Measurements from ENCODE around the genes CLSPN and MRPS15.

- PRO-cap, 2 experiments, result no peak in any of the 2 experiments
Measured at GRCh38 chr1:34844148-34844844, 15.3 kb downstream of the SMIM12 start.

DNA sequence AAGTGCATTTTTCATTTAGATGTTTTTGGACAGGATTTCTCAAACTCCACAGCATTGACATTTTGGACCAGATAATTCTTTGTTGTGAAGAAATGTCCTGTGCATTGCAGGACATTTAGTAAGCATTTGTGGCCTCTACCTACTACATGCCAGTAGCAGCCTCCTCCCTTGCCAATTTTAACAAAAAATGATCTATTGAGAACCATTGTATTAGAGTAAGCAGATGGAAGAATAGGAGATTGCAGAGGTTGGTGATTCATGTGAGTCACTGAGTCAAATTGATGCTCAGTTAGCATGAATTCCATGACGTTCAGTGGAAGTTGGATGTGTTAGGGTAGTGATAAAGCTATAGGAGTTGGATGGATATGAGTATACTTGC lies 94.8 kb downstream of the ZMYM4 start:
- PRO-cap, 2 experiments, result no peak in any of the 2 experiments

- PRO-cap, 2 experiments, result no peak in any of the 2 experiments
Measured at GRCh38 chr1:35554854-35555347, 2.3 kb downstream of the KIAA0319L start.

- PRO-cap, 2 experiments, result no peak in any of the 2 experiments
Measured at GRCh38 chr1:35708450-35709085, 10.1 kb downstream of the C1orf216 start.

DNA sequence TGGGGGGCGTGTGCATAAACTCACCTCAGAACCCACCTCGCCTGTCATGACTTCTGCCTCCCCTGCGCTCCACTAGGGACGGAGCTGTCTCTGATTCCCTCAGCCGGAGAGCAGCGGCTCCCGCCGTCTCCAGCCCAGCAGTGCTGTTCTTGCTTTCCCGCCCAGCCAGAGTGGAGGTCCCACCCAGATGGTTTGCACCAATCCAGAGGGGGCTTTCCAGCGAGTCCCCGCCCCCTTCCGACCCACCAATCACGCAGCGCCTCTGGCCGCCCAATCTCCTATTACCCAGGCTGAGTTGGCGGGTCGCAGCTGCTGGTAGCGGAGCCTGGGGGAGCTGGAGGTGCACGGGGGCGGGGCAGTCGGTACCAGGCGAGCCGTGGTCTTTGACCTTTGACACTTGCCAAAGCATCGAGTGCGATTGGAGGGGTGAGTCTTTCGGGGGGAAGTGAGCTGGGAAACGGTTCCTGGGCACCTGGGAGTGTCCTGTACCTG lies at the start of gene CLSPN:
CLSPN (minus strand) TSS at position 156 of the 492 bp plus-strand sequence.
- PRO-cap, 2 experiments, result peak in 2 of 2 experiments; most common plus-strand start position 288 of the sequence (in 1); most common minus-strand start position 142 of the sequence (in 2)

- PRO-cap, 2 experiments, result no peak in any of the 2 experiments
Measured at GRCh38 chr1:35809903-35810519, 2.2 kb downstream of the AGO4 start.

DNA sequence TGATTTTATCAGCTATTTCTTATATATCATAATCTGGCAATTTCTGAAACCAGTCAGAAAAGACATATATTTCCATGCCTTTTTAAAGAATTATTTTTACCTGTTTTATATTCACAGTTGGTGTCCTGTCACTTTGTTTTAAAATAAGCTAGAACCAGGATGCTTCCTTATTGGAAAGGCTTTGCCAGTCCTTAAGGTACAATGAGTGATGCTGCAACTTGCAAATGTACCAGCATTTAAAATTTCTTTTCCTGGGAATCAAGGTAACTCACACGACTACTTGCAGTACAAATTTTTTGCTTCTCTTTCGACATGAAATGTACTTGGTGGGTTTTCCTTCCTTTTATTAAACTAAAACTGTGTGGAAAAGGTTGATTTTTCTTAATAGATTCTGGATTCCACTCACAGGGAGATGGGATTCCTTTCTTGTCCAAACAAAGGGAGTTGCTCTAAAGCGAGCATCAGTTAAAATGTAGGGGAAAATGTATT lies 28.4 kb upstream of the AGO1 start:
- PRO-cap, 2 experiments, result no peak in any of the 2 experiments

- PRO-cap, 2 experiments, result no peak in any of the 2 experiments
Measured at GRCh38 chr1:35919609-35920328, 11.1 kb upstream of the AGO3 start.

- PRO-cap, 2 experiments, result no peak in any of the 2 experiments
Measured at GRCh38 chr1:36142065-36142922, 7.0 kb downstream of the TRAPPC3 start.

DNA sequence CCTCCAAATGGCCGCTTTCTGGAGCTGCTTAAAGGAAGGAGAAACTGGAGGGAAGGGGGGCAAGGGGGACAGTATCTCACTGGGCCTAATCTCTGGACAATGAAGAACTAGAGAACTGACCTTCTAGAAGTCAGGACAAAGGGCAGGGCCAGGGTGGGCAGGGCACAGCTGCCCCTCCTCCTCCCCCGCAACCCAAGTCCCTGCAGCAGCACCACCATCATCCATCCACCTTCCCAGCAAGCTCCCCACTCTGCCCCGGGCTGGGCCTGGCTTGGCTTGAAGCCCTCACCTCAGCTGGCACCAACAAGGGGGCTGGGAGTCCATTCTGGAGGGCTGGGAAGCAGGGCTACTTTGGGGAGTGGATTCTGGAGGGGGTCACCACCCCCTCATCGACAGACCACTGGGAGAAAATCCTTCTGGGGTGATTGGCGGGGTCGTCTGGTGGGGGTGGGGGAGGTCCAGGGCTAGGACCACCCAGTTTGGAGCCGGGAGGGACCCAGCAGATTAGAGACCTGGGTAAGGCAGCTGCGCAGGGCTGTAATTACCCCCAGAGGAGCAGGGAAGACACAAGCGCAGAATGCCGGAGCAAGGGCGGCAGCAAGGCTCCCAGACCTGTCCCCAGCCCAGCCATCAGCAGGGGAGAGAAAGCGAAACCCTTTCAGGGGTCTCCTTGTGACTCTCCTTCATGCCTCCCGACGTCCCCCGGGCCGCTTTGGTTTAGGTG lies 785 bp upstream of the MAP7D1 start:
- PRO-cap, 2 experiments, result no peak in any of the 2 experiments

DNA sequence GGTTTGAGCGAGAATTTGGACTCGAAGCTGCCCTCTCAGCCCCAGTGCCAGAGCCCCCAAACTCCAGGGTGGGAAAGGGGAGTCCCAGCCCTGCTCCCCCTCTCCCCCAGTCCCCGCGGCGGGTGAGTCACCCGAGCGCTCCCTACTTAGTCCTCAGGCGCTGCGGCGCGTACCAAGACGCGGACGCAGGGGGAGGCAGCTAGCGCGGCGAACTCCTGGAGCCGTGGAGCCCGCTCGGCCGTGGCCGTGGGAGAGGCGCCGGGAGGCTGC lies 288 bp upstream of the MAP7D1 start:
- PRO-cap, 2 experiments, result peak in 2 of 2 experiments; most common minus-strand start position 124 of the sequence (in 2)

GRCh38 chr1:36180067-36180583 lies 24.2 kb downstream of the MAP7D1 start:
- PRO-cap, 2 experiments, result no peak in any of the 2 experiments

GRCh38 chr1:36321042-36322051 lies 2.1 kb downstream of the EVA1B start:
- PRO-cap, 2 experiments, result peak in 1 of 2 experiments; most common plus-strand start chr1:36321433 (in 1); most common minus-strand start chr1:36321430 (in 1)

DNA sequence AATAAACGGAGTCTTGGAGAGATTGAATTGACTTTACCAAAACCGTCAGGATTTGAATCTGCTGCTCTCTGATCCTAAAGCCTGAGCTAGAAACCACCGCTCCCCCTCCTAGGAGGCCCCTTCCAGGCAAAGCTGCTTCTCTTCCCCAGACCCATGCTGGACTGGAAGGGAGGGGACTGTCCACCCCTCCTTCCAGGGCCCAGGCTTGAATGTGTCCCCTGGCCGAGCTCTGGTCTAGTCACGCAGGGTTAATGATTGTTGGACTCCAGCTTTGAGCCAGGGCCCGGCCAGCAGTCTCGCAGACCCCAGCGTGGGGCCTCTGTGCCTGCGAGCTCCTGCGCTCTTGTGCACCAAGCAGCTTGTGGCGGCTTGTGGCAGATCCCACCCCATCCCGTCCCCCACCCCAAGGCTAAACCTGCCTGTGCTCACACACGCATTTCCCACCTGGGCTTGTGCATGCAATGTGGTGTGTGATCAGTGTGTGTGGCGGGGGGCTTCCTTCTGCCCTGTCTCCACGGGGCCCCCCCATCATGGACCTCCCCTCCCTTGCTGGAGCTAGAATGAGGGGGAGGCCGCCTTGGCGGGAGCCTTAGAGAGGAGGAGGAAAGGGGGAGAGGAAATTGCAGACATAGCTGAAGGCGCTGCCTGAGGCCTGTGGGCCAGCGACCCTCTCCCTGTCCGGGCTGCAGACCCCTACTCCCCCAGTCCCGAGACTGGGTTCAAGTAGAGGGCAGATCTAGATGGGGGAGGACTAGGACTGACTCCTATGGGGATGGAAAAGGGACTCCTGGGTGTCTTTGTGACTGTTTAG lies 704 bp upstream of the EVA1B start:
- PRO-cap, 2 experiments, result peak in 1 of 2 experiments; most common minus-strand start position 163 of the sequence (in 1)

- PRO-cap, 2 experiments, result no peak in any of the 2 experiments
Measured at GRCh38 chr1:36328598-36329161, 5.2 kb upstream of the EVA1B start.

GRCh38 chr1:36400763-36401426 lies 3.2 kb upstream of the LSM10 start:
- PRO-cap, 2 experiments, result no peak in any of the 2 experiments

GRCh38 chr1:36463233-36464409 lies at the start of gene MRPS15:
MRPS15 (minus strand) TSS chr1:36464384.
- PRO-cap, 2 experiments, result peak in 2 of 2 experiments; most common minus-strand start chr1:36464382 (in 2)

GRCh38 chr1:37058629-37059191 lies 24.4 kb upstream of the GRIK3 start:
- PRO-cap, 2 experiments, result no peak in any of the 2 experiments

GRCh38 chr1:37475569-37476114 lies 1.3 kb downstream of the ZC3H12A start:
- PRO-cap, 2 experiments, result peak in 1 of 2 experiments; most common plus-strand start chr1:37475705 (in 1)

DNA sequence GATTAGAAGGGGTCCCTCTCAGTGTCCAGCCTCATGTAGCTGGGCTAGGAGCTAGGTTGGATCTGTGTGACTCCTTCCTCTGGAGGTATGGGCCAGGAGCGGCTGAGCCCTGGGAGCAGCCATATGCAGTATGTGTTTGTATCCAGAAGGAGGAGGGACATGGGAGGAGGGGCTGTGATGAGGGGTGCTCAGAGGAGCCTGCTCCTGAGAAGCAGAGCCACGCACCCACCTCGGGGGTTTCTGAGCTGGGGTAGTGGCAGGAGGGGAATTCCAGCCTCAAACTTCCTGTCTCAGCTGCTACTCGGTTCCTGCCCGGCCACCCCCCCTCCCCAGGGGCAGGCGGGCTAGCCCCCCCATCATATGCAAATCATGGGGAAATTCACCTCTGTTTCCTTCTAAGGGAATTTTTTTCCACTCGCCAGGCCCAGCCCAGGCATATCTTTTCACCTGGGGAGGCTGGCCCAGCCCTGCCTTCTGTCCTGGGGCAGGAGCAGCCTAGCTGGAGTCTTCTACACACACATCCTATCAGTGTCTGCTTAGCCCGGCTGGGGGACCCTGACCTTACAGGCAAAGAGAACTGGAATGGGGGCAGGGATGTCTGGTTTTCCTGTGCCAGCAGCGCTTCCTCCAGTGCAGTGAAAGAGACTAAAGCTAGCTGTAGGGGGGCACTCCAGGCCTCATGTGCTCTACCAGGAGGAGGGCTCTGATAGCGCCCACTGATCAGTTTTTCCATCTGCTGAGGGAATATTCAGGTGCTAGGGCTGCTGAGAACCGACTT lies 3.0 kb downstream of the ZC3H12A start:
- PRO-cap, 2 experiments, result peak in 1 of 2 experiments; most common plus-strand start position 436 of the sequence (in 1); most common minus-strand start position 242 of the sequence (in 1)

Measured in Metastatic Liver Carcinoma in the Lung (tissue), 2 donors.